ENCODE data around the genes SLC35F2 and ATM.

- RRBS = no CpG with 5 or more reads among the region's 5 CpGs
Measured at GRCh38 chr11:107455573-107456024, 2.0 kb downstream of the CWF19L2 start.

DNA sequence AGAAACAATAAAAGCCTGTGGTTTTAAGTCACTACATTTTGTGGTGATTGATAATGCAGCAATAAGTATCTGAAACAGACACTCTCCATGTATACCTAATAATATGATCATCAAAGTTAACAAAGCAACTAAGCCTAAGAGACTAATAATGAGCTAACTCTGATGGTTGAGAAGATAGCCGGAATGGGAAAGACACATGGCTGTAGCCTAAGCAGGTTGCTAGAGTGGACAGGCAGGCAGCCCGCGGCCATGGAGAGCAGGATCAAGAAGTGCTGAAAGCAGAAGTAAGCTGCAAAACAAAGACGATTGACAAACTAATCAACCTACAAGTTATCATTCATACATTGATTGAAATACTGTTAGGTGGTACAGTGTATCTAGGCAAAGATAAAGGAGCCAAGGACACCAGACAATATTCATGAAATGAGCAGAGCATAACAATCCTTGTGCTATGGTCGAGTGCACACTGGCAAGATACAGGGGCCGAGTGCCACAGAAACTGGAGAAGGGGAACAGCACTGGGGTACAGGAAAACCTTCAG lies 29.3 kb downstream of the SLN start:
- RRBS = no CpG with 5 or more reads among the region's 6 CpGs

GRCh38 chr11:107858087-107859105 lies at the start of gene SLC35F2:
SLC35F2 (minus strand) TSS chr11:107858787.
- RRBS = 5% methylated on average over 16 of the region's 77 CpGs

- RRBS = 5% methylated on average over 12 of the region's 29 CpGs
Measured at GRCh38 chr11:107928781-107929190, 538 bp downstream of the RAB39A start.

GRCh38 chr11:107935749-107936001 lies 7.4 kb downstream of the RAB39A start:
- RRBS = no CpG with 5 or more reads among the region's 1 CpG

DNA sequence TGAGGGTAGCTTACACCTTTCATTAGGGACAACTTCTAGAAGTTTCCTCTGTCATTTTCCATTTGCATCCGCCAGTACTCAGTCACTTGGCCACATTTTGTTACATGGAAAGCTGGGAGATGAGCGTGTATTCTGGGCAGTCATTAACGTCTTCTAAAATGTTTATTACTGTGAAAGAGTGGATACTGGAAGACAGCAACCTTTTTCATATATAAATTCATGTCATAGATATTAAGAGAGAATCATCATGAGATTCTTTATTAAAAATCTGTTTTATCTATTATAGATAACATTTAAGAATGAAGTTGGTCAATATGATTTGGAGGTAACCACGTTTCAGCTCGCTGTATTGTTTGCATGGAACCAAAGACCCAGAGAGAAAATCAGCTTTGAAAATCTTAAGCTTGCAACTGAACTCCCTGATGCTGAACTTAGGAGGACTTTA lies 26.1 kb upstream of the ACAT1 start:
- RRBS = no CpG with 5 or more reads among the region's 5 CpGs

DNA sequence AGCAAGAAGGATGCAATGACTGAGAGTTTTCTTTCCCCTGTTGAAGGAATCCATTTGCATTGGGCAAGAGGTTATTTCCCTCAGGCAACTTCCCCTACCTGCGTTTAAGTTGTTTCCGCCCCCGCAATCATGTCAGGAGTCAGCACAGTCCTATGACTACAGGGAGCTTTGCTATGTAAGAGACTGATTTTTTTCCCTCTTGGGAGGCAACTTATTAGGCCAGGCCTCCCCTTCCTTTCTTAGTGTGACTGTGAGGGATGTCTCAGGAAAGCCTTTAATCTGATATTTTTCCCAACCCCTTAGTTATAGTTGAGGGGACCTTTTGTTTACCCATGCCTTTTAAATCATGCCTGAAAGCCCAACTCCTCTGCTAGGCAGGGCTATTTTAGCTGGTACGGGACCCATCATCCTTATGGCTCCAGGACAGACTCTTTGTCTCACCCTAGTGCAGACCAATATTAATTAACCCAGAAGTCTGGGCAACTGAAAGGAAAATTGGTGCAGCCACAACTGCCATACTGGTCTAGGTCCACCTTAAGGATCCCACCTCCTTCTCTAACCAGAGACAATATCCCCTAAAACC lies 22.3 kb downstream of the NPAT start:
- RRBS = no CpG with 5 or more reads among the region's 4 CpGs

DNA sequence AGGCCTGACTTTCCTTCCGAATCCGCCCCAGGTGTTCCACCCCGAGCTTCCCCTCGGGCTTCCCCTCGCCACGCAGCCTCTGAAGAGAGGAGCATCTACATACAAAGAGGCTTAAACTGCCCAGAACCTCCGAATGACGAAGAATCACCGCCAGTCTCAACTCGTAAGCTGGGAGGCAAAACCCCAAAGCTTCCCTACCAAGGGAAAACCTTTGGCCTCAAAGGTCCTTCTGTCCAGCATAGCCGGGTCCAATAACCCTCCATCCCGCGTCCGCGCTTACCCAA lies 276 bp downstream of the NPAT start:
- RRBS = 0% methylated on average over 5 of the region's 15 CpGs

- RRBS = no CpG with 5 or more reads among the region's 58 CpGs
Measured at GRCh38 chr11:108222853-108223884, at the start of gene ATM. ATM (plus strand) TSS chr11:108223067.

DNA sequence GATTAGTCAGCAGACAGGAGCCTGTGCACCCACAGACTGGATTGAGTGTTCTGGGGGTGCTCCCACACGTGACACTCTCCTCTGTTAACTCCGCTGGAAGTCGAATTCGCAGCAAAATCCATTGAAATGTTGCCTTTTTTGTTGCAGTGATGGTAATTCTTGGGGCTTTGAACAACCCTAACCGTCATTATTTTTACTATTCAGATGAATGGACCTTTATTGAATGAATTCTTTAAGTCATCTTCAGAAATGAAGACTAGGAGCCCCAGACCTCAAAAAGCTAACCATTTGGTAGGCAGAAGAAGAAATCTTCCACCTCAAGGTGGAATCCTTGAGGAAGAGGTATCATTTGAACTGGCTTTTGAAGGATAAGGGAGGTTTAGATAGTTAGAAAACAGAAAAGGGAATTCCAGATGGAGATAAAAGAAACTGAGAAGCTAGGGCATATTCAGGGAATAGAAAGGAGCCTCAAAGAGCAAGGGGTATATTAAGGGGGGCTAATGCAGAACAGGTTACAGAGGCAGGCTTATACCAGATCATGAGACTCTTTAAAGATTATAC lies 270.1 kb downstream of the DDX10 start:
- RRBS = no CpG with 5 or more reads among the region's 5 CpGs

DNA sequence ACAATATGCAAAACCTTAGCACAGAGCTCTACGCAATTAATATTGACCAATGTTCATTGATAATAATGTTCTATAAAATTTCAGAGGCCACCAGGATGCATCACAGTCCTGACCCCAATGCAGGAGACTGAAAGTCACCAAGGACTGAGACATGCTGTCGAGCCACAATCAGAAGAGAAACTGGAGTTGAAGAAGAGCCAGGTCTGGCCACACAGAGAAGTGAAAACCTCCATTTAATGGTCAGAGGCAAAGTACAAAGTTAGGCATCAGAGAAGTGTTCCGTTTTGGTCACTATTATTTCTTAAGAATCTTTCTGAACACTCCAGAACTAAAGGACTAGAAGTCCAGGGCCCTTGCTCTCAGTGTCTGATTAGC lies 120.8 kb upstream of the ZC3H12C start:
- RRBS = no CpG with 5 or more reads among the region's 3 CpGs

DNA sequence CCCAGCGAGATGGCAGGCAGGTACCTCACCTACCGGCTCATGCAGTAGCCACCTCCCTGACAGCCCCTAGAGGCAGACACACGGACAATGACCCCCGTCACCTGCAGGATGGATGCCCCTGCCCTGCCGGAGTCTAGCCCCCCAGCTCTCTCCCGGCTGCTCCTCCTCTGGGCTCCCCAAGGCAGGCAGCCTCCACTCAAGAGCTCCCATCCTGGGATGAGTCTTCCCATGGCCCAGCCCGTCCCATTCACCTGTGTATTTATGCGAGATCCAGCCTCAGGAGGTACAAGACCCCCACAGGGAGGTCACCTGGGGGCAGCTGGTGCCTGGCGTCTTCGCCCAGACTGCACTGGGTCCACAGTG lies 43.1 kb upstream of the ZC3H12C start:
- RRBS = 96% methylated on average over 4 of the region's 10 CpGs

DNA sequence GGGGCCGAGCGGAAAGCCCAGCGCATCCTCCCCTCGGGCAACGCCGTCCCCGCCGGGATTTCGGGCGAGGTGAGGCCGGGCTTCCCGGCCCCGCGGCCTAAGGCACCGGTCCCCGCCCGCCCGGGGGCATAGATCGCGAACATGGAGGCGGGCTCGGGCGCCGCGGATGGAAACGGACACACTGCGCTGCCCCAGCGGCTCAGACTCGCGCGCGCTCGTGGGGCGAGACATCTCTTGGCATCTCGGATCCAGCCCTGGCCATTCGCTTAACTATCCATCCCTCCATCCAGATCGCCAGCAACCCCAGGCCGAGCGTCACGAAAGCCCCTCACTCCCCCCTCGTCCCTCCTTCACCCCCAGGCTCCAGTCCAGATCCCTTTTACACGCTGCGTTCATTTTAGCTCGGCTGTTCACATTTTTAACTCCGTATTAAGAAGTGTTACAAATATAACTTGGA lies 468 bp downstream of the ZC3H12C start:
- RRBS = 2% methylated on average over 8 of the region's 45 CpGs

- RRBS = no CpG with 5 or more reads among the region's 2 CpGs
Measured at GRCh38 chr11:110272344-110272676, 24.1 kb downstream of the RDX start.

DNA sequence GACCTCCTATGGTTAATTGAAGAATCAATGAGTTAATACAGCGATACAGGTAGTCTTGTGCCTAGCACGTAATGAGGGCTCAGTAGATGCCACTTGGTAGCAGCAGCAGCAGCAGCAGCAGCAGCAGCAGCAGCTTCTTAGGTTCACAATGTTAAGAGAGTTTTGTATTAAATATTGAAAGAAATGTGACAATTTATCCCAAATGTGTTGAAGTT lies 1.2 kb downstream of the FDX1 start:
- RRBS = no CpG with 5 or more reads among the region's 2 CpGs

DNA sequence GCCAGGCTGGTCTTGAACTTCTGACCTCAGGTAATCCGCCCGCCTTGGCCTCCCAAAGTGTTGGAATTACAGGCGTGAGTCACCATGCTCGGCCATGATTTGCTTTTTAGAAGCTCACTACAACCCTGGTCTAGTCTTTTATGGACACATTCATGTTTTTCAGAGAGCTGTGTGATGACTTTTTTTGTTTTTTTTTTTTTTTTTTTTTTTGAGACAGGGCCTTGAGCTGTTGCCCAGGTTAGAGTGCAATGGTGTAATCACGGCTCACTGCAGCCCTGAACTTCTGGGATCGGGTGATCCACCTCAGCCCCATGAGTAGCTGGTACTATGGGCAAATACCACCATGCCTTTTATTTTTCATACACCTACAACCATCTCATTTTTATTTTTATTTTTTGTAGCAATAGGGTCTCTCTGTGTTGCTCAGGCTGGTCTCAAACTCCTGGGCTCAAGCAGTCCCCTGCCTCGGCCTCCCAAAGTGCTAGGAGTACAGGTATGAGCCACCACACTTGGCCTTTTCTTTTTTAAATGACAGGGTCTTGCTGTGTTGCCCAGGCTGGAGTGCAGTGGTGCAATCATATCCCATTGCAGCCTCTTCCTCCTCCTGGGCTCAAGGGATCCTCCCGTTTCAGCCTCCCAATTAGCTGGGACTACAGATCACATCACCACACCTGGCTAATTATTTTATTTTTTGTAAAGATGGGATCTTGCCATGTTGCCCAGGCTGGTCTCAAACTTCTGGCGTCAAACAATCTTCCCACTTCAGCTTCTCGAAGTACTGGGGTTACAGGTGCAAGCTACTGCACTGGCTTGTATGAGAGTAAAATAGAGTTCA lies 5.0 kb downstream of the FDX1 start:
- RRBS = no CpG with 5 or more reads among the region's 10 CpGs

- RRBS = no CpG with 5 or more reads among the region's 7 CpGs
Measured at GRCh38 chr11:111351267-111351801, 27.7 kb downstream of the POU2AF1 start.

DNA sequence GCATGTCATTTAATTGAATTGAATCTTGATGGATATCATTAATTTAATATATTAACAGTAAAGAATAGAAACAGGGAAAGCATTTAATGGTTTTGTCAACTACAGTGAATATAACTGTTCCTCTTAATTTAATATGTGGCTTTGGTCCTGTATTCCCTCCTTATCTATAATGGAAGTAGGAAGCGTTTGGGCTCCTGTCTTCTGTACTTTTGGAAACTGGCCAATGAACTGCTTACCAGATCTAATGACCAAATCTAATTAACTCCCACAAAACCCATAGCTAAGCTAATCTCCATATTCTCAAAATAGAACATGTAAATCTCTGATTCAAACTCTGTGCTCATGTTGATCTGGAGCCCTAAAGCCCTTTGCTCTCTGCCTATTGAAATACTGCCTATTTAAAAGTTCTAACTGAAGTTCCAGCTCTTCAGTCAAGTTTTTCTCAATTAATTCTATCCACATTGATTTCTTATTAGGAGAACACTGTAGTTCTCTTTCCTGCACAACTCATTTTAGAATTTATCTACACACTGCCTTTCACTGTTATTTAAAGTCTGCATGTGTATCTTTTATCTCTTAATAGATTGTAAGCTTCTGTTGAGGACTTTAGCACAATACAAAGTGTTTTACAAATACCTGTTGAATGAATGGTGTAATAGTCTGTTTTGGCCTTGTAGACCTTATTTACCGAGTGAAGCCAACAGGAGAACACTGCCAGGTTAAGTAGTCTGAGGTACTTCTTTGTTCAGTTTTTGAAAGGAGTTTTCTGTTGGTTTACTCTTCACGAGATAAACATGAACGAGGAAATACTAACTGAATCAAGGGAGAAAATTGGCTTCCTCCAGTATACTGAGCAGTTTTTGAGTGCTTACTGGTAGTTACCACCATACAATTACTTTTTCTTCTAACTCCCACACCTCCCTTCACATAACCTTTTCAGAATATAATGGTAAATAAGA lies 30.8 kb downstream of the SIK2 start:
- RRBS = no CpG with 5 or more reads among the region's 4 CpGs

DNA sequence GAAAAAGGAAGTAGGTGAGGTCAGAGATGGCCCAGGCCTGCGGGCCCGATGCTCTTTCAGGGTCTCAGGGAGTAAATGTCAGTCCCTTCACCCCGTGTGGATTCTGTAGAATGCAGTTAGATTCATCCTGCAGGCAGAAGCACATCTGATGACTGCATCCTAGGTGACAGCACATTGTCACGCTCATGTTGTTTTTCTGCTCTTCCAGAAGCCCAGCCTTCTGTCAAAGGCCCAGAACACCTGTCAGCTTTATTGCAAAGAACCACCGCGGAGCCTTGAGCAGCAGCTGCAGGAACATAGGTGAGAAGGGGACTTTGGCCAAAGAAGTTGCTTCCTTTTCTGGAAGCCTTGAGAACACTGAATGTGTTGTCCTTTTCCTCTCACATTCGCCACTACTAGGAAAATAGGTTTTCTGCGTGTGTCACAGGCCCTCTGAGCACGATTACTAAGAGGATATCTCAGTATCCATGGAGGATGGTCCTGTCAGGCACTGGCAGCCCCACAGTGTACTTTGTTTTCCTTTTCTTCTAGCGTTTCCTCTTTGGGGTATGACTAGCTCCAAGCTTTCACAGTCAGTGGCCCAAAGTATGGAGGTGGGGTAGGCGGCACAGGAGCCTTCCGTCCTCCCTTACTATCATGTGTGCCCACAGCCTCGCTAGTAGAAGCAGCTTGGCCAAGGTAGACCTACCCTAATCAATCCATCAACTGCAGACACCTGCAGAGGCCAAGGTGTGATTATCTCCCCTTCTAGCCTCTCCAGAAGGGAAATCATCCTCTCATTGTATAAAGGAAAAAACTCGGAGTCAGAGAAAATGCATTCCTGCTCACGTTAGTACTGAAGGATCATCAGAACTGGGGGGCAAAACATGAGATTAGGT lies 43.5 kb downstream of the PPP2R1B start:
- RRBS = no CpG with 5 or more reads among the region's 15 CpGs

DNA sequence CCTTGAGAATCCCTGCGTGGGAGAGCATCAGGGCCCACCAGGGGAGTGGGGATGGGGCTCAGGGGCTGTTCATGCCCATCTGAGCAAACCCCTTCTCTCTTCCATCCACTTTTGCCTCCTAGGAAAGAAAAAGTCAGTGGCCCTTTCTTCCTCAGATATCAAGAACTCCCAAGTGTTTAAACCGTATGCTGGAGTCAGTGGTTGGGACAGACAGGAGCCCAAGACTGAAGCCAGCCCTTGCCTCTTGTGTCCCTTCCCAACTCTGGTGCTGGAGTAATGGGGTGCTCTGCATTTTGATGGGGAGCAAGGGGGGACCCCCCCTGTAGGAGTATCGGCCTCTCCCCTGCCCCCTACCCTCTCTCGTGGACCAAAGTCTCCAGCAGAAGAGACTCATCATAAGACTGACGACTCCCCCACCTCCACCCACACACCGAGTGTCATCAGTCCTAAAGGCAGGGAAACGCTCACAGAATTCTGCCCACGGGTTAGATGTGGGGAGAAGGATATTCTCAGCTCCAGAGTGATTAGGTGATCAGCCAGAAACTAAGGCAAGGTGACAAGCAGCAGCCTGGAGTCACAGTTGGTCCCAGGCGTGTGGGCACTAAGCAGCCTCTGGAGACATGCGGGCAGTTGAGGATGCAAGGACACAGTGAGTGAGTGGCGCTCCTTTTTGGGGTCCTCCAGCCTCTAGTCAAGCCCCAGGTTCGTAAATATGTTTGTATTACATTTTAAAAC lies 38.8 kb downstream of the PPP2R1B start:
- RRBS = no CpG with 5 or more reads among the region's 12 CpGs